Right lobe of liver (tissue), 4 donors: Measurements from ENCODE around the genes CCT2, BEST3, PTPRR and KCNC2.

GRCh38 chr12:68944597-68945009, 11.6 kb upstream of the CPM start:
- PRO-cap, 4 experiments: no peak in any of the 4 experiments
- RAMPAGE, long total RNA, 2 experiments: no peak in any of the 2 experiments

DNA sequence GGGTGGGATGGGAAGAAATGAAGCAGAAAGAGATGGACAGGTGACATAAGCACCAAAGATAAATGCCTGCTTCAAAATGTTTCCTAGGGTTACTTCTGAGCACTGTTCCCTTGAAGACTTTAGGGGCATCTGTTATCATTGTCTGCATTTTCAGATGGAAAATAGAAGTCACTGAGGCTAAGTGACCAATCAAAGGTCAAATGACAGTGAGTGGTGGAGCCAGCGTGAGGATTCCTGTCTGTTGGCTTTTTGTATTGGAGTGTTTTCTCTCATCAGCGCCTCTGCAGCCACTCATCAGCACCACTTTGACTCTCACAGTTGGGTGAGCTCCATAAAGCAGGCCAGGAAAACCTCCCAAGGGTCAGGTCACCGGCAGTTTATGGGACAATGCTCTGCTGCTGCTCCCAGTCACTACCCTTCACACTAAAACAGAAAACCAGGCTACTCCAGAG, 133.5 kb upstream of the CPM start:
- PRO-cap, 4 experiments: peak in 3 of 4 experiments; most common plus-strand start position 364 of the sequence (in 2); most common minus-strand start position 307 of the sequence (in 3)
- RAMPAGE, long total RNA, 2 experiments: no peak in any of the 2 experiments

- PRO-cap, 4 experiments: no peak in any of the 4 experiments
- RAMPAGE, long total RNA, 2 experiments: no peak in any of the 2 experiments
Measured at GRCh38 chr12:69544010-69544183, 41.4 kb upstream of the CCT2 start.

GRCh38 chr12:69585225-69586292, at the start of gene CCT2:
Gene CCT2, plus strand, starts transcription at chr12:69585459.
- PRO-cap, 4 experiments: peak in 4 of 4 experiments; most common plus-strand start chr12:69585459 (in 4); most common minus-strand start chr12:69585808 (in 4)
- RAMPAGE, long total RNA, 2 experiments: start-site peak on the plus strand in 2 of 2 experiments, at chr12:69585457-69585500 at its widest, 433 to 516 reads per replicate

DNA sequence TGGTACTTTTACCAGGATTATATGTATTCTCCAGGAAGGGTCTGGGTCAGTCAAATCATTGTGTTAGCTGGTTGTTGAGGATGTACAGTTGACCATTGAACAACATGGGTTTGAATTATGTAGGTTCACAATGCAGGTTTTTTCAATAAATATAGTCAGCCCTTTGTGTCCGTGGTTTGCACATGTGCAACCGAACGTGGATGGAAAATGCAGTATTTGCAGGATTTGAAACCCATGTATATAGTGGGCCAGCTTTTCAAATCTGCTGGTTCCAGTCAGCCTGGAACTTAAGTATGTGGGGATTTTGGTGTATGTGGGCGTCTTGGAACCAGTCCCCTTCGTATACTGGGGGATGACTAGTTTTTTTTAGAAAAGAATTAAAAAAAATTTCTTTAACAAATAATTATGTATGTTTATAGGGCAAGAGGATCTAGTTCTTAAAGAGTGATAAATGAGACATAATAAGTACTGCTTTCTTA, 4.8 kb downstream of the CCT2 start:
- PRO-cap, 4 experiments: no peak in any of the 4 experiments
- RAMPAGE, long total RNA, 2 experiments: no peak in any of the 2 experiments

DNA sequence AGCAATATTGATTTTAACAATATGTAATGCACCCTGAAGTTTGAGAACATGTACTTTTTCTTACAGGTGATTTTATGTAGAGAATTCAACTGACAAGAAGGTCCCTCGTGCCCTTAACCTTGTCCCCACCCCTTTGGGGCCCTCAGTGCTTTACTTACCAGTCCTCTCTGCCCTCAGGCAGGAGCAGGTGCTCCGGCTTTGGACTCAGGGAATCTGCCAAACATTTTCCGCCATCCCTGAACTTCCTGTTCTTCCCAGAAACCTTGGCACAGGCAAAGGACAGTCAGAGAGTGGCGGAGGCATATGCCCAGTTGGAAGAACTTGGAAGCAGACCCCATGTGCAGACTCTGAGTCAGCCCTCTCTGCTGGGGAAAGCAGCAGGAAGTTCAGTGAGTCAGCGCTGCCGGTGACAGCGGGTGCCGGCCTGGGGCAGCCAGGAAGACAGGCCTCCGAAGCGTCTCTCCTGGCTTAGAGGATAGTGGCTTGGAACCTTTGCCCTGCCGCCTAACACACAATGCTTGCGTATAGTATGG, 10.1 kb downstream of the BEST3 start:
- PRO-cap, 4 experiments: peak in 1 of 4 experiments; most common plus-strand start position 392 of the sequence (in 1)
- RAMPAGE, long total RNA, 2 experiments: no peak in any of the 2 experiments

- PRO-cap, 4 experiments: no peak in any of the 4 experiments
- RAMPAGE, long total RNA, 2 experiments: no peak in any of the 2 experiments
Measured at GRCh38 chr12:69699246-69699652, at the start of gene BEST3. Gene BEST3, minus strand, starts transcription at chr12:69699303.

DNA sequence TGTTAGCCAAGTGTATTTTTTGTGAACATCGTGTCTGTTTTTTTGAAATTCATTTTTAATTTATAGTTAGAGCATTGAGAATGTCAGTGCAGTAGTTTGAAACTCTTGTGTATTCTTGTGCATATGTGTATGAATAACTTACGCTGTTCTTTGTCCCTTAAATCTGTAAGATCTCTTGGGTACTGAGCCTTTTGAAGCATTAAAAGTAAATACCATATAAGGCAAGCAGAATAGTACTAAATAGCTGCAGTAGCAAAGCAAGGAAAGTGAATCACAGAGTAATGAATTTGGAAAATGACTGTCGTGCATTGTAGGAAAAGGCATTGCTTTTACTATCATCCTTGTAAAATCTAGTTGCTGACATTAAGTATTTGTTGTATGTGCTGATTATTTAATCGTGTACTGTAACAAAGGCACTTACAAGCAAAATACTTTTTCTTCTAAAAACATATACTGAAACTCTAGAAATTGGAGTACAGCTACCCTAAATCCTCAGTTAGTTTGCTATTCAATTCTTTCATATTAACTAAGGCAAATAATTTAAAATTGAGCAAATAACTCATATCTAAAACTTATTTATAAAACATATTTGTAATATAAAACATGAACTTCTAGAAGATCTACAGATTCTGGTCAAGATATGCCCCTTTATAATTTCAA, 12.2 kb downstream of the CNOT2 start:
- PRO-cap, 4 experiments: no peak in any of the 4 experiments
- RAMPAGE, long total RNA, 2 experiments: no peak in any of the 2 experiments

DNA sequence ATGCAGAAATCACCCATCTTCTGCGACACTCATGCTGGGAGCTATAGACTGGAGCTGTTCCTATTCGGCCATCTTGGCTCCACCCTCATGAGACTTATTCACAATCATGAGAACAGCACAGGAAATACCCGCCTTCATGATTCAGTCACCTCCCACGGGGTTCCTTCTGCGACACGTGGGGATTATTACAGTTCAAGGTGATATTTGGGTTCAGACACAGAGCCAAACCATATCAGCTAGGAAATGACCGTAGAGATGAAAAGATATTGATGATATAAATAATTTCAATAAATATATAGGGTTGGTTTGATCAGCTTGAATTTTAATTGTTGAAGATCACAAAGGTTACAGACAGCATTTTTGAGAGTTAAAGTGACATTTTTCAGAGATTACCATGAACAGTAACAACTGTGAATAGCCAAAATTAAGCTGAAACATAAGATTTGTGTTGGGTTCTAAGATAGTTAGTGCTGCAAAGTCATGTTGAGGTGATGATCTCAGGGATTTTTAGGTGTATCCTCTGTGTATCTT, 60.8 kb upstream of the KCNMB4 start:
- PRO-cap, 4 experiments: no peak in any of the 4 experiments
- RAMPAGE, long total RNA, 2 experiments: no peak in any of the 2 experiments

DNA sequence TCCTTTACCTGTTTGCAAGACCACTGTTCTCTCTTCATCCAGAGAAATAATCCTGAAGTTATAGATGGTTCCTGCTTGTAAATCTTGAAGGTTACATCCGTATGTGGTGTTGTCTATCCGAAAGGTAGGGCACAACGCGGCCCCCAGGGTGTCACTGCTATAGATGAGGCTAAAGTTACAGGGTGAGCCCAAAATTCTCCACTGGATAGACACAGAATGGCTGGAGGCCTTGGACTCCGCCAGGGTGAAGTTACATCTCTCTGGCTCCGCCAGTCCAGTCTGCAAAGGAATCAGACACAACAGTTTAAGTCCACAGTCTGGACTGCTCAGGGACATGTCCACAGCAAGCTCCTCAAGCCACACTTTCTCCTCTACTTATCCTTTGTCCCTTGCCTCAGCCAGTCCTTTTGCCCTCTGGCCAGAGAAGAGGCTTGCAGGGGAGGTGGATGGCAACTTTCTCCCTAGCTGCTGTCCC, 28.1 kb downstream of the PTPRB start:
- PRO-cap, 4 experiments: no peak in any of the 4 experiments
- RAMPAGE, long total RNA, 2 experiments: no peak in any of the 2 experiments

- PRO-cap, 4 experiments: peak in 3 of 4 experiments; most common plus-strand start chr12:70610148 (in 3); most common minus-strand start chr12:70610024 (in 2)
- RAMPAGE, long total RNA, 2 experiments: no peak in any of the 2 experiments
Measured at GRCh38 chr12:70609543-70610703, 27.3 kb downstream of the PTPRB start.

- PRO-cap, 4 experiments: peak in 4 of 4 experiments; most common plus-strand start chr12:70635957 (in 4); most common minus-strand start chr12:70635771 (in 1)
- RAMPAGE, long total RNA, 2 experiments: no peak in any of the 2 experiments
Measured at GRCh38 chr12:70635609-70636259, 1.5 kb downstream of the PTPRB start.

- PRO-cap, 4 experiments: no peak in any of the 4 experiments
- RAMPAGE, long total RNA, 2 experiments: no peak in any of the 2 experiments
Measured at GRCh38 chr12:70920175-70921114, at the start of gene PTPRR. Gene PTPRR, minus strand, starts transcription at chr12:70920738.

DNA sequence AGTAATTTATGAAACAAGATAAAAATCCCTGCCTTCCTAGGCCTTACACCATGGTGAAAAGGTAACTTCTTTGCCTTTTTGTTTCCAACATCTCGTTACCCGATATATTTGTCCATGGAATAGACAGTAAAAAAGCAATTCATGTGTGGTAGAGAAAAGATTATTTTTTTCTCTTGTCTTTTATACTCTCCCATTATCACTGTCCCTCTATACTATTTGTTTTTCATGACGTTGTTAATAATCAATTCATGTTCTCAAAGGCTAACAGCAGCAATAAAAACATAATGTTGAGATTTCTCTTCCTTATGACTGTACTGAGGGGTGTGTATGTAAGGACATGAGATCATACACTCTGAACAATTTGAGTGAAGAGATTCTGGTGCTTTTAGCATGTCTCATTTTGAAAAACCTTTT, 3.7 kb upstream of the TSPAN8 start:
- PRO-cap, 4 experiments: no peak in any of the 4 experiments
- RAMPAGE, long total RNA, 2 experiments: no peak in any of the 2 experiments

GRCh38 chr12:71626743-71627175, 36.9 kb downstream of the ZFC3H1 start:
- PRO-cap, 4 experiments: no peak in any of the 4 experiments
- RAMPAGE, long total RNA, 2 experiments: no peak in any of the 2 experiments

GRCh38 chr12:71635381-71635677, 28.3 kb downstream of the ZFC3H1 start:
- PRO-cap, 4 experiments: no peak in any of the 4 experiments
- RAMPAGE, long total RNA, 2 experiments: no peak in any of the 2 experiments

DNA sequence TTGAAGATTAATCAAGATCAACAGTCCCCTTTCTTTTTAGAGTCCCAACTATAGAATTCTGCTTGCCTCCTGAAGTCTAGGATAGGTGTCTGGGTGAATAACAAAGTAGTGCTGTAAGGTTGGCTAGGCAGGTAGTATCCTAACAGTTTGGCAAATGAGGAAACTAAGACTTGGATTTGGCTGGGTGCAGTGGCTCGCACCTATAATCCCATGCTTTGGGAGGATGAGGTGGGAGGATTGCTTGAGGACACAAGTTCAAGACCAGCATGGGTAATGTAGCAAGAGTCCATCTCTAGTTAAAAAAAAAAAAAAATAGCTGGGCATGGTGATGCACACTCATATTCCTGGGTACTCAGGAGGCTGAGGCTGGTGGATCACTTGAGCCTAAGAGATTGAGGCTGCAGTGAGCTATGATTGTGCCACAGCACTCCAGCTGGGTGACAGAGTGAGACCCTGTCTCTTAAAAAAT, 6.1 kb downstream of the RAB21 start:
- PRO-cap, 4 experiments: no peak in any of the 4 experiments
- RAMPAGE, long total RNA, 2 experiments: no peak in any of the 2 experiments

GRCh38 chr12:71778312-71779123, 23.9 kb downstream of the RAB21 start:
- PRO-cap, 4 experiments: no peak in any of the 4 experiments
- RAMPAGE, long total RNA, 2 experiments: no peak in any of the 2 experiments

- PRO-cap, 4 experiments: no peak in any of the 4 experiments
- RAMPAGE, long total RNA, 2 experiments: no peak in any of the 2 experiments
Measured at GRCh38 chr12:75209304-75210061, at the start of gene KCNC2. Gene KCNC2, minus strand, starts transcription at chr12:75209839.

DNA sequence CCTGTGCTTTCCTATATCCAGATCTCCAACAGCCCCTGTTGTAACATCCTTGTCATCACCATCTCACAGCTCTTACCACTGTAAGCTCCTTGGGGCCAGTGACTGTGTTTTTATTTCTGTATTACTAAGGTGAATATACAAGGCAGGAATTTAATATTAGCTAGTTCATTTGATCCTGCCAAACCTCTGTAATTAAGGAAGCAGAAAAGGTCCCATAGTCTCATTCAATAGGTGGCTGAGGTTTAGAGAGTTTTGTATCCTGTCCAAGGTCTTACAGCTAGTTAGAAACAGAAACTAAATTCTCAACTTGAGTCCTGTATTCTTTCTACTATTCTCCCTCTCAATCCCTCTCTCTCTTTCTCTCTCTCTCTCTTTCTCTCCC, 625 bp upstream of the GLIPR1 start:
- PRO-cap, 4 experiments: no peak in any of the 4 experiments
- RAMPAGE, long total RNA, 2 experiments: no peak in any of the 2 experiments